T-cell (primary cell): ENCODE results near the gene NELL2.

- PRO-cap, 7 experiments = no peak in any of the 7 experiments
These were observed 88.8 kb downstream of the SLC2A13 start for GRCh38 chr12:40016782-40017694.

DNA sequence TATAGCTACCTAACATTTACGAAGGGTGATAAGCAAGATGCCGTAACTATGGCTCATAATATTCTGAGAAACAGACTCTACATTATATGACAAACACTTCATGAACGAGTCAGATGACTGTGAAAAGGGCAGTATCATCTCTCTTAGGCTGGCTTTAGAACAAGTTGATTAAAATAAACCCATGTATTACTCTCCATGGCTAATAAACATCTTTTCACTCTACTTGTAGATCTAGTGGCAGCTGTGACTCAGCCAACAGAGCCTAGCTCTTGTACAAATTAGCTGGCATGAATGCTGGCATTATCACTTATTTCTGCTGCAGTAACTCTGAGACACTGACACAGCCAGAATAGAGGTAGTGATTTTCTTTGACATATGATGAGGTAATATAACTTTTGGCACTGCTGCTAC, 47.1 kb downstream of the SLC2A13 start:
- PRO-cap, 7 experiments = no peak in any of the 7 experiments

DNA sequence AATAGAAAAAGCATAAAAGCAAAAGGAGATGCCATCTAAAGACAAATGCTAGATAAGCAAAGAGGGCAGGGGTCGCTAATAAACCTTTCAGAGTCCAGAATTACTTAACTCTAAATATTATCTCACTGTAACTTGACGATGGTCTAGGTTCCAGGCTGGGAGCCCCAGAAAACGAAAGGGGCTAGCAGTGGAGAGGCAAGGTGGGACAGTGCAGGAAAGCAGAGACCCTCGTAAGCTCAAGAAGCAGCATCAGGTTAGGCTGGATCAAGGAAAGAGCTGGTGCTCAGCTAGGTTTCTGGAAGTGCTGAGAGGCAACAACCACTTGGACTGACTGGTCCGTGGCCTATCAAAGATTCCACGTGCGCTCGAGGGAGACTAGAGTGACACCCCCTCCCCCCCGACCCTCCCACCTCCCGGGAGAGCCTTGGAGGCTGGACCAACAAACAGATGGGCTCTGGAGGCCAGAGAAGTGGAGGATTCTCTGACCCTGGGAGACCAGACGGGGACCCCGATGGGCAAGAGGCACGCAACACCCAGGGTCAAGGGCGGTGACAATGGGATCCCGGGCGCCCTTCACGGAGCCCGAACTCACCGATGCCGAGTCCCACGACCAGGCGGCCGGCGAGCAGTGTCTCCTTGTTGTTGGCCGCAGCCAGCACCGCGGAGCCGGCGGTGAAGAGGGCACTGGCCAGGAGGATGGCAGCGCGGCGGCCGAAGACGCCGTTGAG, 1.1 kb downstream of the SLC2A13 start:
- PRO-cap, 7 experiments = no peak in any of the 7 experiments

- PRO-cap, 7 experiments = no peak in any of the 7 experiments
These were observed 1.3 kb upstream of the LRRK2 start for GRCh38 chr12:40223429-40223973.

- PRO-cap, 7 experiments = no peak in any of the 7 experiments
These were observed 2.1 kb downstream of the LRRK2 start for GRCh38 chr12:40226663-40227555.

- PRO-cap, 7 experiments = no peak in any of the 7 experiments
These were observed 93.3 kb downstream of the PDZRN4 start for GRCh38 chr12:41281366-41281856.

DNA sequence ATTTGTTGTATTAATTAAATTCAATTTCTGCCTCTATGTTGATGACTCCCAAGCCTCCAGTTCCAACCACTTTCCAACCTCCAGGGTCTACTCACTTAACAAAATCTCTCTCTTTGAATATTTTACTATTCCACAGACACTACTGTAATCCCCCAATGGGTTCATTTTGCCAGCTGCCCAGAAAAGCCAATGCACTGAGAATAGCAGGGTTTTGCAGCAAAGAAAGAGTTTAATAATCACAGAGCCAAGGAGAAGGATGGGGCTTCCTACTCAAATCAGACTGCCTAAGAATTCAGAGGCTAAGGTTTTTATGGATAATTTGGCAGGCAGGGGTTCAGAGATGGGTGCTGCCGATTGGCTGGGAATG, 105.8 kb downstream of the GXYLT1 start:
- PRO-cap, 7 experiments = no peak in any of the 7 experiments

DNA sequence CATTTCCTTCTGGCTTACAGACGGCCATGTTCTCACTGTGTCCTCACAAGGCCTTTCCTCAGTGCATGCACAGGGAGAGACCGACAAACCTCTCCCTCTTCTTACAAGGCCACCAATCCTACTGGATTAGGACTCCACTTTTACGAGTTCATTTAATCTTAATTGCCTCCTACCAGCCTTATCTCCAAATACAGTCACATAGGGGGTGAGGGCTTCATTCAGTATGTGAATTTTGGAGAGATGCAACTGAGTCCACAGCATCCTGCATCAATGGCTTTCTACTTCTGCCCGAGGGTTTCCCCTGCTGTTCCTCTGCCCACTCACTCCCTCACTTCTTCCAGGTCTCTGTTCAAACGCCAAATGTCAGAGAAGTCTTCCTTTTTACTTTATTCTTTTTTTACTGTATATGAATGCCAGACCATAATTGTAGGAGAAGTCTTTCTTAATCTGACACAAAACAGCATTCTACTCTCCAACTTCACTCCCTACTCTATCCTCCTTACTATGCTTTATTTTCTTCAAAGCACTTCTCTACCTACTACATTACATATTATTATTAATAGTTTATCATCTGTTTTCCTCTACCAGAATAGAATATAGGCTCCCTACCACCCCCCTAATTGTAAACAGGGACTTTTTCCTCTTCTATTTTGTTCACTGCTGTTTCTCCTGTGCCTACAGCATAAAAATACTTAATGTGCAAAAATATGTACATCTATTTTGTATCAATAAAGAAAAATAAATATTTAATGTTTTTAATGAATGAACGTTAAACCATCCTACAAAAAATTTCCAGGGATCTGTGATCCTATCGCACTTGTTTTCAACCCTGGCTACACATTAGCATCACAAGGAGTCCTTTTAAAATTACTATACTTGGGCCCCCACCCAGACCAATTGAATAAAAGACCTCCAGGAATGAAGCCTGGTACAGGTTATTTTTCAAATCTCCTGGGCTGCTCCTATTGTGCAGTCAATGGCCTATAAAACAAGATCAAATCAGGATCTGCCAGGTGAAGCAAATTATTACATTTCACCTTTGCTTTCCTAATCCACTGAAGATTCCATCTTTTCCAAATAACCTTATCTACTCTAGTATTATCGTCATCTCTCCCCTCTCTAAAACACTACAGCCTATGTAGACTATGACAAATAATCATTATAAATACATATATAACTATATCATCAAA, 33.1 kb upstream of the GXYLT1 start:
- PRO-cap, 7 experiments = no peak in any of the 7 experiments

GRCh38 chr12:42356283-42356587, 30.3 kb downstream of the PPHLN1 start:
- PRO-cap, 7 experiments = no peak in any of the 7 experiments

GRCh38 chr12:43884866-43885389, 49.0 kb downstream of the TMEM117 start:
- PRO-cap, 7 experiments = no peak in any of the 7 experiments

- PRO-cap, 7 experiments = no peak in any of the 7 experiments
These were observed 129.0 kb downstream of the TMEM117 start for GRCh38 chr12:43964735-43965438.

GRCh38 chr12:44000369-44000986, 164.6 kb downstream of the TMEM117 start:
- PRO-cap, 7 experiments = no peak in any of the 7 experiments

- PRO-cap, 7 experiments = no peak in any of the 7 experiments
These were observed 165.6 kb downstream of the TMEM117 start for GRCh38 chr12:44001330-44002020.

DNA sequence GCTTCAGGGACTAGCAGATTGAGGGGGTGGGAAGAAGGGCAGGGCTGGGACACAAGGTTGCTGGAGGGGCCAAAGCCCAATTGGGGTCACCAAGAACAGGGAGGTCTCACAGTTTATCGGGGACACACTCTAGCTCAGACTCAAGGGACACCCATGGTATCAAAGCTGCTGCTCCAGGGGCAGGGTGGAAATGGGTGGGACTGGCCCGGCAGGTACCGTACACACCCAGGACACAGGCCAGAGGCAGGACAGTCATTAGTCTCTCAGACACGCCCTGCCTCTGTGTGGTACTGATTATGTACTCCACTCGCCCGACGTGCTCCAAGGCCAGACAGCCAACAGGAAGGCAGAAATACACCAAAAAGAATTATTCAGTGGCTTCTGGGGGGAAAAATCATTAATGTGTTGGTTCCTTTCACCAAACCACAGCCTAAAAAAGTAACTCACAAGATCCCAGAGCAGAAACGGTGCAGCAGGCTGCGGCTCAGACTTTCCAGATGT, 41.1 kb downstream of the NELL2 start:
- PRO-cap, 7 experiments = no peak in any of the 7 experiments

DNA sequence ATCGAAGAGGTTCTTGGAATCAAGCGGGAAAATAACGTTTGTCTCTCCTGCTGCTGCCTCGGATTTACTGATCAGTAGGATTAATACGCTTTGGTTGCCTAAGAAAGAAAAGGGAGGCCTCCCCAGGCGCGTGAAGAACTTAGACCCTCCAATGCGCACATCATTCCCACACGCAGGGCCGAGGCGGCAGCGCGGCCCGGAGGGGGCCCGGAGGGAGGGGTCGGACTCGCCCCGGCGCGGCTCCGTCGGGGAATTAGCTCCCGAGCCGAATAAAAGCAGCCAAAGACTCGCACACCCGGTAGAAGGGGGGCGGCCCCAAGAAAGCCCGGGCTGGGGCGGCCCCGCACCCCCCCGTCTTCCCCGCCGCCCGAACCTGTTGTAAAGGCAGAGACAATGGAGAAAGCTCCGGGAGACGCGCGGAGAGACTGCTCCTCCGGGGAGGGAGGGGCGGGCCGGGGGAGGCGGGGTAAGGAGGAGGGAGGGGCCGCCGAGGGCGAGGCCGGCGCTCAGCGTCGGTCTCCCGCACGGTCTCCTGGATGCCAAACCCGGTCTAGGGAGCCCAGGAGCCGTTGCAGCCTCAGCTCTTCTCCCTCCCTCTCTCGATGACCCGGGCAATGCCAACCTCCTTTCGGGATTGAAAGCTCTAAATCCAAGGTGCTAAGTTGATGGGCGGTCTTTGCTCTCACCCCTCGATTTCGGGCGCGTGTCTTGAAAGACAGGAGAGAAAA, at the start of gene NELL2:
NELL2 (minus strand) TSS at position 395 of the 728 bp plus-strand sequence.
- PRO-cap, 7 experiments = peak in 4 of 7 experiments; most common plus-strand start position 542 of the sequence (in 4); most common minus-strand start position 395 of the sequence (in 4)

DNA sequence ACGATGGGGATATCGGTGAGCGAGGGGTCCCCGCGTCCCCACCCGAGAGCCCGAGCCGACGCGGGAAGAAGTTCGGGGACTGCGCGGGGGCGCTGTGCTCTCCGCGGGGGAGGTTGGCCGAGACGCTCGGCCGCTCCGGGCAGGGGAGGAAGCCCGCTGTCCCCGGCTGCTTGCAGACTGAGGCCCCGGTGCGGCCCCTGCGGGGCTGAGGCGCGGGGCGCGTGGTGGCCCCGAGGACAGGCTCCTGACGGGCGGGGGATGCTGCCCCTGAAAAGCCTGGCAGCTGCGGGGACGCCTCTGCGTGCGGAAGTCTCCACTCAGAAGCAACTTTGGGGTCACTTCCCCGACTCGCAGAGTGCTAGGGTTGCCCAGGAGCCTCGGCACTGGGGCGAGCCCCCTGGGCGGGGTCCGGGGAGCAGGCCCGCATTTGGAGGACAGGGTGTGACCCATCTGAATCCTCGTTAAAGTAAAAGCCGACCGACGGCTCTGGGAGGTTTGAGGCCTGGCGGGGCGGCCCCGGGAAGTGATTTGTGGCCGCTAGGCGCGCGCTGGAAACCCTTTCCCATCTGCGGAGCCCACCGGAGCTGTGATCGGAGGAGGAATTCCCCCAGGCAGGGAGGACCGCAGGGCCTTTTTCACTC, 602 bp downstream of the ANO6 start:
- PRO-cap, 7 experiments = peak in 2 of 7 experiments; most common plus-strand start position 335 of the sequence (in 1); most common minus-strand start position 331 of the sequence (in 1)

- PRO-cap, 7 experiments = no peak in any of the 7 experiments
These were observed 57.9 kb downstream of the ANO6 start for GRCh38 chr12:45273666-45274313.

DNA sequence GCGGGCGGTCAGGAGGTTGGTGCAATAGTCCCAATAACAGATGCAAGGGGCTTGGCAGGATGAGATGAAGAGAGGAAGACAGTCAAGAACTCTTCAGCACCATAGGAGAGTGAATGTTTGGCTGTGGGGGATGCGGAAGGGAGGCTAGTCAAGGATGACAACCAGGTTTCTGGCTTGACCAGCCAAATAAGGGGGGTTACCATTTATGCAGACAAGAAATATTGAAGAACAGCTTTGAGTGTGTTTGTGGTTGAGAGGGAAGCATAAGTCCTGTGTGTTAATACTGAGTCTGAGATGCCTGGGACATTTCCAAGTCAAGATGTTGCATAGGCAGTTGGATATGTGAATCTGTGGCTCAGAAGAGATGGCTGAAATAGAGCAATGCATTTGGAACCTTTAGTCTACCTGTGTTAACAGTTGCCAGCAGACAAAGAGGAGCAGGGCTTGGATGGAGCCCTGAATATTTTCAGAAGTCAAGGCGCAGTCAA, 66.1 kb downstream of the ANO6 start:
- PRO-cap, 7 experiments = no peak in any of the 7 experiments

- PRO-cap, 7 experiments = no peak in any of the 7 experiments
These were observed 84.8 kb downstream of the SCAF11 start for GRCh38 chr12:45905248-45906389.

- PRO-cap, 7 experiments = peak in 3 of 7 experiments; most common minus-strand start chr12:45989605 (in 1)
These were observed 1.1 kb downstream of the SCAF11 start for GRCh38 chr12:45989356-45989651.